ENCODE measurements around the genes SRI, FAM237B and CLDN12.

GRCh38 chr7:88219951-88220869 is at the start of gene SRI:
Gene SRI (minus strand): TSS chr7:88220038.
- RRBS = 1% methylated on average over 7 of the region's 57 CpGs

- RRBS = no CpG with 5 or more reads among the region's 1 CpG
These were observed 5.1 kb upstream of the SRI start for GRCh38 chr7:88224733-88225468.

- RRBS = no CpG with 5 or more reads among the region's 6 CpGs
These were observed 54.6 kb upstream of the STEAP4 start for GRCh38 chr7:88361272-88361650.

DNA sequence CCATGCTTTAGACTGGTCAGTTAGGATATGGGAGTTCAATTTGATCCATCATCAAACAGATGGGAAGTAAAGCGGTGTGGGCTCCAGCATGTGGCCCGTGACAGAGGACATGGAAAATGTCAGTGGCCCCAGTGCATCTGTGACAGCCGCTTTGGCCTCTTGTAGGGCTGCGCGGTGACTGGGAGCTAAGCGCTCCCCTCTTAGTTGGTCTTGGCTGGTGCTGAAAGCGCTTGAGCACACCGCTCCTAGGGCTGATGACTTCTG is 36.1 kb upstream of the STEAP1 start:
- RRBS = no CpG with 5 or more reads among the region's 8 CpGs

GRCh38 chr7:90321052-90321701 is at the start of gene FAM237B:
Gene FAM237B (minus strand): TSS chr7:90321304.
- RRBS = under 1% methylated on average over 9 of the region's 47 CpGs

DNA sequence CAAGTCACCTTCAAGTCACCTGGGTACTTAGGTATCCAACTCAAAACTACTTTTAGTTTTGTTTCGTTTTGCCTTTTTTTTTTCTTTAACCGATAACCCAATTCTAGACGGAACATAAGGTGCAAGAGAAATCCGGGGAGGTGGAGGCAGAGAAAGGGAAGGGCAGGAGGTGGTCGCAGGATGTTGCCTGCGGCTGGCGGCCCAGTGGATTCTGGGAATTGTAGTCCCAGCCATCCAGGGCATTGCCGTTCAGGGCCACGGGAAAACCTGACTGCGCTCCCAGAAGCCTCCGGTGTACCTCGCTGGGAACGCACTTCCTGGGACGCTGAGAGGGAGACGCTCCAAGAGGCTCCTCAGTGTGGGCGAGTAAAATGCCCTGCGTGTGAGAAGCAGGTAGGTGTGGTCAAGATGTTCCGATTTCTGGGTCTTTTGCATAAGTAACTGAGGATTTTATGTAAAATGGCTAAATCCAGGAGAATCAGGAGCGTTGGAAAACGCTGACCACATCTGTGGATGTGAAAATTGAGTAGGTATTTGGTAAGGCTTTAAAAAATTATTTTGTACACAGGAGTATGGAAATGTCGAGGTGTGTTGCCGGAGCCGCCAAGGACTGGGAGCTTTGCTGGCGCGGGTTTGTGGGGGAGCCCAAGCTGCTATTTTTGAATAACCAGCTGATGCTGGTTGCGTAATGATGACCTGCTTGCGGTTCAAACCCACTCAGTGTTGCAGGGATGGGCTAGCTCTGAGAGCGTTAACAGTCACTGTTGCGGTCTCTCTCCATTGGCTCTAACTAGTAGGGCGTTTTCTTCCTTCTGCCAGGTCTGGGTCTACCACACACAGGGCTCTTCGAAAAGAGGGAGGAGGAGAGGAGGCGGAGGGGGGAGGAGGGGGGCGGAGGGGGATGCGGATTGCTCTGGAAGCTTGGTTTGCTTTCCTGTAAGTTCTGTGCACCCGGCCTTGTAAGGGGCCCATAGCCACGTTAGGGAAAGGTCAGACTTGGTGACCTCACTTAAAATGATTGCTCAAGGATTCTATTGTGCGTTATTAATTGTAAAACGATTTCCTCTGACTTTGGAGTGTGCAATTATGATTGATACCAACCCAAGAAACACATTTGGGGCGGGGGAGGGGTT is at the start of gene CLDN12:
TSS of gene CLDN12 (plus strand) at position 305 of the 1,133 bp plus-strand sequence.
- RRBS = no CpG with 5 or more reads among the region's 39 CpGs

- RRBS = no CpG with 5 or more reads among the region's 12 CpGs
These were observed 1.3 kb upstream of the CDK14 start for GRCh38 chr7:90594688-90595423.

- RRBS = no CpG with 5 or more reads among the region's 3 CpGs
These were observed 121.7 kb downstream of the CDK14 start for GRCh38 chr7:90717835-90718256.

GRCh38 chr7:91455301-91455944 is 191.2 kb downstream of the FZD1 start:
- RRBS = no CpG with 5 or more reads among the region's 12 CpGs

DNA sequence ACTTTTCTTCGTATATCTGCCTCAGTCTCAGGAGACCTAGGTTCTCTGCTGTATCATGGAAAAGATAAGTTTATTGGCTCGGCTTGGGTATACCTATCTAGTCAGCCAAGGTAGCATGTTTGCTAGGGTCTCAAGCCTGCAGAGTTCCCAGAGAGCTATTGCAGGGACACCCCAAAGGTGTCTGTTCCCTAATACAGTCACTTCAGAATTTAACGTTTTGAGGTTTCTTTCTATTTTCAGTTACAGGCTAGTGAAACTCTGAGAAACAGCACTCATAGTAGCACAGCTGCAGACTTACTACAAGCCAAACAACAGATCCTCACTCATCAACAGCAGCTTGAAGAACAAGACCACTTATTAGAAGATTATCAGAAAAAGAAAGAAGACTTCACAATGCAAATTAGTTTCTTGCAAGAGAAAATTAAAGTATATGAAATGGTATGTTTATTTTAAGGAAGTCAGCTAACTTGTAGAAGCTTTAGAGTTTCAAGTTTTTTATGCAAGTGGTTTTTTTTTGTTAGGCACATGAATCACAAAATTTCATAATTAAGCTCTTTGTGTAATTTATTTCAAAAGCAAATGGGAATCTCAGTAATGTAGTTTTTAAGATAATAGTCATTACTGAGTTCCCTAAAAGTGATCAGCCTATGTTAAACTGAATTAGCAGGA is 54.8 kb downstream of the AKAP9 start:
- RRBS = no CpG with 5 or more reads among the region's 3 CpGs

DNA sequence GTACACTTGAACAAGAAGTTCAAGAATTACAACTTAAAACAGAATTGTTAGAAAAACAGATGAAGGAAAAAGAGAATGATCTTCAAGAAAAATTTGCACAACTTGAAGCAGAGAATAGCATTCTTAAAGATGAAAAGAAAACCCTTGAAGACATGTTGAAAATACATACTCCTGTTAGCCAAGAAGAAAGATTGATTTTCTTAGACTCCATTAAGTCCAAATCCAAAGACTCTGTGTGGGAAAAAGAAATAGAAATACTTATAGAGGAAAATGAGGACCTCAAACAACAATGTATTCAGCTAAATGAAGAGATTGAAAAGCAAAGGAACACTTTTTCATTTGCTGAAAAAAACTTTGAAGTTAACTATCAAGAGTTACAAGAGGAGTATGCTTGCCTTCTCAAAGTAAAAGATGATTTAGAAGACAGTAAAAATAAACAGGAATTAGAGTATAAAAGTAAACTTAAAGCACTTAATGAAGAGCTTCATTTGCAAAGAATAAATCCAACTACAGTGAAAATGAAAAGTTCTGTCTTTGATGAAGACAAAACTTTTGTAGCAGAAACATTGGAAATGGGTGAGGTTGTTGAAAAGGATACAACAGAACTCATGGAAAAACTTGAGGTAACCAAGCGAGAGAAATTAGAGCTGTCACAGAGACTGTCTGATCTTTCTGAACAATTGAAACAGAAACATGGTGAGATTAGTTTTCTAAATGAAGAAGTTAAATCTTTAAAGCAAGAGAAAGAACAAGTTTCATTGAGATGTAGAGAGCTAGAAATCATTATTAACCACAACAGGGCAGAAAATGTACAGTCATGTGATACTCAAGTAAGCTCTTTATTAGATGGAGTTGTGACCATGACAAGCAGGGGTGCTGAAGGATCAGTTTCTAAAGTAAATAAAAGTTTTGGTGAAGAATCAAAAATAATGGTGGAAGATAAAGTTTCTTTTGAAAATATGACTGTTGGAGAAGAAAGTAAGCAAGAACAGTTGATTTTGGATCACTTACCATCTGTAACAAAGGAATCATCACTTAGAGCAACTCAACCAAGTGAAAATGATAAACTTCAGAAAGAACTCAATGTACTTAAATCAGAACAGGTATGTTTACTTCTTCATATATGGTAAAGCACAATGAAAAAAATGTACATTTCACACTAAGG is 61.9 kb downstream of the AKAP9 start:
- RRBS = no CpG with 5 or more reads among the region's 1 CpG

GRCh38 chr7:92038257-92038920 is 95.9 kb downstream of the CYP51A1 start:
- RRBS = no CpG with 5 or more reads among the region's 3 CpGs

DNA sequence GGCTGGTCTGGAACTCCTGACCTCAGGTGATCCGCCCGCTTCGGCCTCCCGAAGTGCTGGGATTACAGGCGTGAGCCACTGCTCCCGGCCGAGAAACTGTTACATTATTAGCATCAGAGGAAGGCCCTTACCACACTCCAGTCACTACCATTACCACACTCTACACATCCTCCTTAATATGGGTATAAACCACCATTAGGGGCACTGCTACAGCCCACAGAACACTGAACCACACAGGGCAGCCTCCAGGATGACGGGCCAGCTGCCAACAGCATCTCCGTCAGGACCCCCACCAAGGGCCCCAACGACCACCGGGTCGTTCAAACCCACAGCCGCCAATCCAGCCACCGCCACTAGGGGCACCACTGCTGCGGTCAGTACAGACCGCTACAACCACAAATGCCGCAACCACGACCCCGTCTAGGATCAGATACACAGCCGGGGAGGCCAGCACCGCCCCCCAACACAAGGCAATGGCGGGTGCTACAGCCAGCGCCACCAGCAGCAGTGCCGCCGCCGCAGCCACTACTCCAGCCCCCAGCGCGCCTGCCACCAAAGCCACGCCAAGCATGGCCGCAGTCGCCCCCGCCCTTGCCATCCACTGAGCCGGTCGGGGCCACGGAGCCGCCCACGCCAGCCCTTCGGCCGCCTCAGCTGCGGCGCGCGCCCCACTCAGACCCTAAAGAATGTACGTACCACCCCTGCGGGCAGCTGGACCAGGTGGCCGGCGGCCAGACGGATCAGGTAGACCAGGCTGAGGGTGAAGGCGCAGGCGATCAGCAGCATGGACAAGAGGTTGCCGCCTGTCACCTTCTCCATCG is 590 bp downstream of the CYP51A1 start:
- RRBS = no CpG with 5 or more reads among the region's 52 CpGs

- RRBS = no CpG with 5 or more reads among the region's 4 CpGs
These were observed 19.2 kb downstream of the KRIT1 start for GRCh38 chr7:92226382-92227037.

- RRBS = no CpG with 5 or more reads among the region's 3 CpGs
These were observed 7.4 kb downstream of the KRIT1 start for GRCh38 chr7:92238263-92238761.

- RRBS = no CpG with 5 or more reads among the region's 27 CpGs
These were observed 436 bp downstream of the KRIT1 start for GRCh38 chr7:92245175-92245780.

DNA sequence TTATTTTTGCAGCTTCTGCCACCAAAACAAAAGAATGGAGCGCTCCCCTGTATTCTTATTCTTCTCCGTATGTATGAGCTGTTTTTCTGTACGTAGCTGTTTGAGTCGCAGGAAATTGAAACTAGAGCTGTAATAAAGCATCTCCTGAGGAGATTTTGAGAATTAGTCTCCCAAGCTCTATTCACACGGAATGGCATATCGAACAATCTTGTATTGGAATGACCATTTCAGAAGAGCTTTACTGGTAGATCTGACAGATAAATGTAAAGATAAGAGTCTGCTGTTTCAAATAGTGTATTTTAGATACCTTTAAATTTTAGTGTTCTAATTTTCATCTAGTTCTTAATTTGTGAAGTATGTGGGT is 1.2 kb downstream of the ANKIB1 start:
- RRBS = no CpG with 5 or more reads among the region's 6 CpGs

DNA sequence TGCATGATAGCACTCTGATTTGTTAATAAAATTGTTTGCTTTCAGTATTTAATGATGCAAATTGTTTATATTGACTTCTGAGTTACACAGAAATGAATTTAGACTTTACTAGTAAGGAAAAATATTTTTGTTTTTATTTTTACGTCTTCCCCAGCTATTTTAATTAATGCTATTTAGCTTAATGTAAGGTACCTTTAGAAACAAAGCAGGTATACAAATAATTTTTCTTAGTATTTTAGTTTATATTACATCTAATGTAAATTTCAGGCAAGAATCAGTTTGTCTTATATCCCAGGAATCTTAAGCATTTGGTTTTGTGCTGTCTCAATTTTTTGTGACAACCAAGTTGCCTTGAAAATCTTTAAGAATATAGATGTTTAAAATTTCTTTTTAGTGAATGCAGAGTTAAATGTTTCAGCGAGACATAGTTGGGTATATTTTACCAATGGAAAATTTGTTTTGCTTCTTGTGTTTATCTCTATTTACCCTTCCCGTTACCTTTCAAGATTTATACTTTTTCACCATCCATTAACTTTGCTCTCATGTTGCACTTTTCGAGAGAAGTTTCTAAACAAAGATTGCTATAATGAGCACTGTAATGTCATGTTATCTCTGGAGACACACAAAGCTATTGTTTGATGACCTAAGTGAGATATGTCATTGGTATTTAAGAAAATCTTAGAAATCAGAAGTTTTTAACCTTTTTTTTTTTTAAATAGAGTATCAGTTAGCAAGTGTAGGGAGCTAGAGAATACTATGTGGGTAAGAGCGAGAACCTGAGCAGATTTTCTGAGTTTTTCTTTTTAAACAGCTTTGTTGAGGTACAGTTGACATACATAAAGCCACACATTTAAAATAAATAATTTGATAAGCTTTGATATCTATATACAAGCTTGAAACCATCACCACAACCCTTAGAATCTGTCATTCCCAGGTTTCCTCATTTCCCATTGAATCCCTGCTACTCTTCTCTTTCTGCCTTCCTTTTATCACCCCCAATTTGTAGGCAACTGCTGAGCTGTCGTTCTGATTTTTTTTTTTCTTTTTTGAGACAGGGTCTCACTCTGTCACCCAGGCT is 99.7 kb downstream of the ANKIB1 start:
- RRBS = no CpG with 5 or more reads among the region's 6 CpGs

DNA sequence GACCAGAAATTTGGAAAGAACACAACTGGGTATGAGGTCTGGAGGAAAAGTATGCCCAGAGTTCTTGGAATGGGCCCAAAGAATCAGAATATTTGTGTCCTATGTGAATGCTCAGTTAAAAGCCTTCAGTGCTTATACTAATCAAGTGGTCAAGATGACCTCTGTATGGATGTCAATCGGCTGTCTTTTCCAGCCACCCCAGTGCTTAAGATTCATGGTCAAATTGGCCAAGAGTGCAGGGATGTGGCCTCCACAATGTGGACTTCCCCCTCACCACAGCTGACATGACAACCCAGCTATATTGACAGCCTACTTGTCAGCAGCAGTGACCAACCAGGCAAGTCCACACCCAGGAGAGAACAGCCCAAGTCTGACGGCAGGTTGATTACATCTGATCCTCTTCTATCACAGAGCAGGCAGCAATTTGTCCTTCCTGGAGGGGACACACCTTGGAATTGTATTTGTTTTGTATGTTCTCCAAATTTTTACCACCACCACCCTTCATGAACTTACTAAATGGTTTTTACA is 8.2 kb upstream of the ERVW-1 start:
- RRBS = no CpG with 5 or more reads among the region's 2 CpGs

DNA sequence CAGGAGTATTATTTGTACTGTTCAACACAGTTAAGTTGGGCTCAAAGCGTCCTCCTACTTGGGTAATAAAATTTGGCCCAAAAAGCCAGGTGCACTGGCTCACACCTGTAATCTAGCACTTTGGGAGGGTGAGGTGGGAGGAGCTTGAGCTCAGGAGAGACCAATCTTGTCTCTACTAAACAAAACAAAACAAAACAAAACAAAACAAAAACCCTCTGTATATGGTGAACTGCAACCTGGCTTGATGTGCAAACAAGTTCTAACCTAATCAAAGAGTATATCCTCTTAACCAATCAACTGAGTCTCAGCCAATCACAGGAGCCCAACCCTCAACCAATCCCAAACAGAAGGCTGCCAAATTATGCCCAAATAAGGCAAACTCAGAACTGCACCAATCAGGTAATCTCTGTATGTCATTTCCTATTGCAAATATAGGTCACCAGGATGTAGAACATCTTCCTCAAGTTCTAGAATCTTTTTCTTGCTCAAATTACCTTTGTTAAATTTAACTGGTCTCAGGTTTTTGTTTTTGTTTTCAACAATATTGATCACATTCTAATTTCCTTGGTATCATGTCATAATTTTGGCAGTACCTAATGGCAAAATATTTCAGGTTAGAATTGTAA is 5.3 kb downstream of the FAM133B start:
- RRBS = no CpG with 5 or more reads among the region's 1 CpG